Osteoblast (primary cell): ENCODE measurements around the gene RBX1.

DNA sequence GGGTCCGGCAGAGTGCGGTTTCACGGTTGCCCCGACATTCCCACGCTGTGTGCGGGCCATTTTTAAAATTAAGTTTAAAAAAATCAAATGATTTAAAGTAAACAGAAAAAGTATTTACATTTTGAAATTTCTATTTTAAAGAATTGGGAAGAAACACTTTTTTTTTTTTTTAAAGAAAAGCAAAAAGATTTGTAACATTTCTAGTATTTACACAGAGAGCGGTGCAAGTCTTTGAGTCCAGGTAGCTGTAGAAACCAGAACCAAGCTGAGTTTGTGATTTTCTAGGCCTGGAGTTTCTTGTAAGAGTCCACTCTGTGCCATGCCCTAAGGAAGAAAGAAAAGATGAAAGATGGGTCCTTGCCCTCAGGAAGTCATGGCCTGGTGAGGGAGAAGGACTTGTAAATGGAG is 82.3 kb downstream of the TNRC6B start:
- CAGE, long polyA plus RNA: no peak
- RRBS: no CpG with 5 or more reads among the region's 7 CpGs

- CAGE, long polyA plus RNA: no peak
- RRBS: no CpG with 5 or more reads among the region's 6 CpGs
Measured at GRCh38 chr22:40426600-40427095, 56.3 kb downstream of the SGSM3 start.

DNA sequence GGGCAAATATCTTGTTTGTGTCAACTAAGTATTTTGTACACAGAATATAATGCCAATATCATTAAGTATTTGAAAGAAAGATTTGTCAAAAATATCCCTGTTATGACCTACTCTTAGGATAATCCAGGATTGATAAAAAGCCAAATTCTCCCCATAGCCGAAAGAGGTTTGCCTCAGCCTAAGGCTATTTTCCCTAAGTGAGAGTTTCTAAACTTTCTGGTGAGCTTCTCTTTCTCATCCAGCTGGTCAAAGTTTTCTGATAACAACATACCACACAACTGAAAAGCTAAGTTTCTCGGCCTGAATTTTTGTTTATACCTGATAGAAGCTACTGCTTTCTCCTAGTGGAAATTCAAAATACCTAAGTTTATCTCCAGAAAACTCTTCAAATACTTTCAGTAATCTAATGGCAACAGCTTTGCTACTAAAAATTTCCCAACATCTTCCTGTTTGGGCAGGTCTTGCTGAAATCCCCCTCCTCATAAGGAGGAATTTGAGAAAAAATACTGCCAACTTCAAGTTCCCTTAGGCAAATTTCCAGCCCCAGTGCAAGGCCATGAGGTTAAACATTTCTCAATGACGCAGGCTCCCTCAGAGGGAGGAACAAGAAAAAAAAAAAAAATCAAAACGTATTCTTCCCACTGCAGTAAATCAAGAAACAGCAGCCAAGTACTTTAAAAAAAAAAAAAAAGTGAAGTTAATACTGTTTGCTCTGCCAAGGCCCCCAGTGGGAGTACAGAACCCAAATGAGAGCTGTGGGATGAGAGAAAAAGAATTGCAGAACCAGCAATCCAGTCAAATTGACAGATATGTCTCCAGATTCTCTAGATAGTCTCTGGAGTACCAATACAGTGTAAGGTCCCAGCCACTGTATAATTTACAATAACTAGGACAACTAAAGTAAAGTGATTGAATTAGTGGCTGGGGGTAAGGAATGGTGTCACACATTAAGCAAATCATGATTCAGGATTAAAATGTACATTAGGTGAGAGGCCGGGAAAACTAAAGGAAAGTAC is 126.9 kb downstream of the MRTFA start:
- CAGE, long polyA plus RNA: no peak
- RRBS: no CpG with 5 or more reads among the region's 5 CpGs

DNA sequence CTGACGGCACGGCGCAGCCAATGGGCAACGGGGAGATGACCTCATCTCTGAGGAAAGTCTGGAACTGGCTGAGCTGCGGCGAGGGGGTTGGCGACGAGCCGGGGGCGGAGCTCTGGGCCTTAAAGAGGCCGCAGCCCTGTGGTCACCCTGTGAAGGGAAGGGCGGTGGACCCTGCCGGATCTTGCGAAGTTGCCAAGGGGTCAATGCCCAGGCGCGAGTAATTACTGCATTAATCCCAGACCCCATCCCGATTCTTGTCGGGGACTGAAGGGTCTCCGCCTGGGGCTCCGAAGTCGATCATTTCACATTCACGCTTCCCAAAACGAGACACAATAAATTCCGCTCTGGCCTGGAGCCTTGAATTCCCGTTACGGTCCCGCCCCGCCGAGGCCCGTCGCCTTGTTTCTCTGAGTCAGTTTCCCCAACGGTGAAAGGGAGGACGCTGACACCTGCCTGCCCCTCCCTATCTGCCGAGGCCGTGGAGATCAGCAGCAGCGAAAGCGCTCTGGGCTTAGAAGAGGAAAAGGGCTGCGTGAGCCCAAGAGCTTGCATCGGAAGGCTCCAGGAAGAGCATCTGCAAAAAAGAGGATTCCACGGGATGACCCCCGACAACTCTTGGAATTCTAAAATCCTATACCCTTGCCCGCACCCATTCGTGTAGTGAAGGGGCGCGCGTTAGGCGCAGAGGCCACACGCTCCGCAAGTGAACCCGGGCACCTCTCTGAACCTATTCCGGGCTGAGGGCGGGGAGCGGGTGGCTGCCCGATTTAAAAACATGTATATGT is 555 bp upstream of the MRTFA start:
- CAGE, long polyA plus RNA: no peak
- RRBS: 1% methylated on average over 5 of the region's 54 CpGs

DNA sequence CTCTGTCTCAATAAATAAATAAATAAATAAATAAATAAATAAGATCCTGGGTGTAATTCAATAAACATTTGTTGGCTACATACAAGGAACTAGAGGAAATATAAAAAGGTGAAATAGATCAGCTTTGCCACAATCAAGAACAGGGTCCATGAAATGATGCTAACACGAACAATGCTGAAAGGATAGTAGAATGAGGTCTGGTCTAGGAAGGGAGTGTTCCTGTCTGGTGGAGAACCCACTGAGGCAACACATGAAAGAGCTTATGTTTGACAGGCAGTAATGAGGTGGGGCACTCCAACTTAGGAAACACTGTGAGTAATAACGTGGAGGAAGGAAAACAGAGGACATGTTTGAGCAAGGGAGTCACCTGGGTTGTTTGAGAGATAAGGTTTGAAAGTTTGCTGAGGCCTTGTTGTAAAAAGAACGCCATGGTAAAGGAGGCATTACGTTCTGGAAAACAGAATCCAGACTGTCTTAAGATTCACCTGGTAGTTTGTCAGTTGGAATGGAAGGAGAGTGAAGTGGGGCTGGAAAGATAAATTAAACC is 8.1 kb upstream of the MRTFA start:
- CAGE, long polyA plus RNA: no peak
- RRBS: no CpG with 5 or more reads among the region's 4 CpGs

- CAGE, long polyA plus RNA: no peak
- RRBS: no CpG with 5 or more reads among the region's 3 CpGs
Measured at GRCh38 chr22:40674386-40674742, 4.9 kb upstream of the MCHR1 start.

DNA sequence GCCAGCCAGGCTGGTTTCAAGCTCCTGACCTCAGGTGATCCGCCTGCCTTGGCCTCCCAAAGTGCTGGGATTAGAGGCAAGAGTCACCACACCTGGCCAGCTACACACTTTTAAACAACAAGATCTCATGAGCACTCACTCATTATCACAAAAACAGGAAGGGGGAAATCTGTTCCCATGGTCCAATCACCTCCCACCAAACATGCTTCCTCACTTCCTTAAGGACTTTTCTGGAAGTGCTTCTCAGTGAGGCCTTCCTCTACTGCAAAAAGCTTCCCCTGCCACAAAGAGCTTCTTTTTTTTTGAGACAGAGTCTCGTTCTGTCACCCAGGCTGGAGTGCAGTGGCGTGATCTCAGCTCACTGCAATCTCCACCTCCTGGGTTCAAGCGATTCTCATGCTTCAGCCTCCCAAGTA is 3.1 kb upstream of the MCHR1 start:
- CAGE, long polyA plus RNA: no peak
- RRBS: no CpG with 5 or more reads among the region's 4 CpGs

DNA sequence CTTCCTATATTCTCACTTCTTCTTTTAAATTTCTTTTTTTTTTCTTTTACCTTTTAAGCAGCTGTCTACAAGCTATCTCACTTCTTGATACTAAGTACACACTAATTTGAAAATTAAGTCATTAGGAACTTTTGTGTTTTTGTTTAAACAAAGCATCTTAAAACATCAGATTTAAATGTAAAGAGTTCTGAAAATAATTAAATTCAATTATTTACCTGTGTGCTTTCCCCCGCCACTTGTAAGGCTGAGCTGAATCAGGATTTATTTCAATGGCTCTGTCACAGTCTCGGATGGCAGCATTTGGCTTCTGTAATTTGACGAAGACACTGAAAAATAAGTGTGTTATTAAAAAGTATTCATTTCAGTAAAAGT is 16.2 kb upstream of the SLC25A17 start:
- CAGE, long polyA plus RNA: no peak
- RRBS: no CpG with 5 or more reads among the region's 3 CpGs

DNA sequence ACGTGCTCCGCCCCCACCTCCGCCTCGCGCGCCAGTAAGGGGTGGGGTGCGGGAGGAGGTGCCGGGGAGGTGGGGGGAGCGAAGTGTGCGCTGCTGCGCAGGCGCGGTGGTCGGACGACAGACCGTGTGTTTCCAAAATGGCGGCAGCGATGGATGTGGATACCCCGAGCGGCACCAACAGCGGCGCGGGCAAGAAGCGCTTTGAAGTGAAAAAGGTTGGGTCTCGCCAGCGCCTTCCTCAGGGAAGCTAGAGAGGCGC is at the start of gene RBX1:
Gene RBX1 (plus strand): TSS at position 117 of the 259 bp plus-strand sequence.
- CAGE, long polyA plus RNA: start-site peak on the plus strand centred at position 147 of the sequence, 83 bp wide, 3,309 and 3,163 reads in 2 replicates
- RRBS: no CpG with 5 or more reads among the region's 27 CpGs

- CAGE, long polyA plus RNA: no peak
- RRBS: no CpG with 5 or more reads among the region's 8 CpGs
Measured at GRCh38 chr22:41169212-41169739, 35.8 kb upstream of the L3MBTL2 start.

DNA sequence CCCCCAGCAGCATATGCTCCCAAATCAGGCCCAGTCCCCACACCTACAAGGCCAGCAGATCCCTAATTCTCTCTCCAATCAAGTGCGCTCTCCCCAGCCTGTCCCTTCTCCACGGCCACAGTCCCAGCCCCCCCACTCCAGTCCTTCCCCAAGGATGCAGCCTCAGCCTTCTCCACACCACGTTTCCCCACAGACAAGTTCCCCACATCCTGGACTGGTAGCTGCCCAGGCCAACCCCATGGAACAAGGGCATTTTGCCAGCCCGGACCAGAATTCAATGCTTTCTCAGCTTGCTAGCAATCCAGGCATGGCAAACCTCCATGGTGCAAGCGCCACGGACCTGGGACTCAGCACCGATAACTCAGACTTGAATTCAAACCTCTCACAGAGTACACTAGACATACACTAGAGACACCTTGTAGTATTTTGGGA is 26.5 kb upstream of the L3MBTL2 start:
- CAGE, long polyA plus RNA: no peak
- RRBS: no CpG with 5 or more reads among the region's 7 CpGs

GRCh38 chr22:41260687-41261520 is 20.2 kb upstream of the CHADL start:
- CAGE, long polyA plus RNA: no peak
- RRBS: no CpG with 5 or more reads among the region's 20 CpGs

GRCh38 chr22:41347294-41347733 is 34.4 kb upstream of the TEF start:
- CAGE, long polyA plus RNA: no peak
- RRBS: 54% methylated on average over 4 of the region's 12 CpGs

- CAGE, long polyA plus RNA: no peak
- RRBS: no CpG with 5 or more reads among the region's 10 CpGs
Measured at GRCh38 chr22:41349832-41350706, 31.7 kb upstream of the TEF start.

GRCh38 chr22:41380844-41381340 is 850 bp upstream of the TEF start:
- CAGE, long polyA plus RNA: no peak
- RRBS: no CpG with 5 or more reads among the region's 27 CpGs

- CAGE, long polyA plus RNA: no peak
- RRBS: 73% methylated on average over 8 of the region's 25 CpGs
Measured at GRCh38 chr22:41412679-41413164, 31.0 kb downstream of the TEF start.

DNA sequence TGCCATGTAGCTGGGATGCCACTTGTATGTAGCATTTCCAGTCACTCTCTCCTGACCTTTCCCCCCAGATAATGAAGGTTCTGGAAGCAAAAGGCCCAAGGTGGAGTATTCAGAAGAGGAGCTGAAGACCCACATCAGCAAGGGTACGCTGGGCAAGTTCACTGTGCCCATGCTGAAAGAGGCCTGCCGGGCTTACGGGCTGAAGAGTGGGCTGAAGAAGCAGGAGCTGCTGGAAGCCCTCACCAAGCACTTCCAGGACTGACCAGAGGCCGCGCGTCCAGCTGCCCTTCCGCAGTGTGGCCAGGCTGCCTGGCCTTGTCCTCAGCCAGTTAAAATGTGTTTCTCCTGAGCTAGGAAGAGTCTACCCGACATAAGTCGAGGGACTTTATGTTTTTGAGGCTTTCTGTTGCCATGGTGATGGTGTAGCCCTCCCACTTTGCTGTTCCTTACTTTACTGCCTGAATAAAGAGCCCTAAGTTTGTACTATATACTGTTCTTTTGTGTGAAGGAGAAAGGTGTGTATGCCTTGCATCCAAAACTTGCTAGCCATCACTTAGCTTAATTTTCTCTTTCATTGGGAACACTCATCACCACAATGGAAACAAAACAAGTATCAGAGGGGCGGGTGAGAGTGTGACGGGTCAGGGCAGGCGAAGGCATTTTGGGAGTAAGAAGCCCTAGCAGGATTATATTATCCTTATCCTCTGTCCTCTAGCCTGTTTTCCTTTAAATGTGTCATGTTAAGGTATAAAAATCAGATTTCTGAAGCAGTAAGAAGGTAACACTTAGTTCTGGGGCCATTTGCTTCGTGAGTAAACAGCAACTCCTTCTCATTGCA is 24.9 kb downstream of the SNU13 start:
- CAGE, long polyA plus RNA: no peak
- RRBS: no CpG with 5 or more reads among the region's 13 CpGs

GRCh38 chr22:41780816-41781933 is 19.3 kb upstream of the CCDC134 start:
- CAGE, long polyA plus RNA: no peak
- RRBS: no CpG with 5 or more reads among the region's 11 CpGs

- CAGE, long polyA plus RNA: no peak
- RRBS: 2% methylated on average over 10 of the region's 19 CpGs
Measured at GRCh38 chr22:41800820-41801556, 509 bp downstream of the CCDC134 start.

- CAGE, long polyA plus RNA: no peak
- RRBS: 3% methylated on average over 28 of the region's 57 CpGs
Measured at GRCh38 chr22:41910446-41910965, 4.4 kb downstream of the SHISA8 start.